ENCODE data around the gene HDGFL1.

DNA sequence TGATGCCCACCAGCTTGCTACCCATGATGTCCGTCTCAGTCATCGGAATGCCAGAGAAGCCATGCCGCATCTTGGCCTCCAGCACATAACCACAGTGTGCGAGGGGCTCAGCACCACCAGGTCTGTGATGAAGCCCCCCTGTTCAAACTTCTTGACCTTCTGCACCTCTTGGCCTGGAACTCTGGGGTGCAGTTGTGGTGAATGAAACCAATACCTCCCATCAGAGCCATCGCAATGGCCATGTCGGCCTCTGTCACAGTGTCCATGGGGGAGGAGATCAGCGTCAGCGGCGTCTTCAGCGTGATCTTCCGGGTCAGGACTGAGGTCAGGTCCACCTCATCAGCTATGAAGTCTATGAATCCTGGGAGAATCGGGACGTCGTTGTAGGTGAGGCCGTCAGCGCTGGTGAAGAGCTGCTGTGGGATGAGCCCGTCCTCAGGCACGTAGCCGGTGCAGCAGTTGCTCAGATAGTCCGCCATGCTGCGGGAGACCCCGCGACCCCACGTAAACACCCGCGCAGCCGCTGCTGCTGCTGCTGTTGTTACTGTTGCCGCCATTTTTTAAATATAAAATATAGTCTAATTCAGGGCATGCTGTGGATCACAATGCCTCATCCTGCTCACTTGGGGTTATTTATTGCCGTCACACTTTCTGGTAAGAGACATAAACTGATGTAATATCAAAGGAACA lies 18.8 kb upstream of the RNF144B start:
- PRO-cap = no peak

- PRO-cap = no peak
Measured at GRCh38 chr6:18471089-18471741, 84.1 kb downstream of the RNF144B start.

DNA sequence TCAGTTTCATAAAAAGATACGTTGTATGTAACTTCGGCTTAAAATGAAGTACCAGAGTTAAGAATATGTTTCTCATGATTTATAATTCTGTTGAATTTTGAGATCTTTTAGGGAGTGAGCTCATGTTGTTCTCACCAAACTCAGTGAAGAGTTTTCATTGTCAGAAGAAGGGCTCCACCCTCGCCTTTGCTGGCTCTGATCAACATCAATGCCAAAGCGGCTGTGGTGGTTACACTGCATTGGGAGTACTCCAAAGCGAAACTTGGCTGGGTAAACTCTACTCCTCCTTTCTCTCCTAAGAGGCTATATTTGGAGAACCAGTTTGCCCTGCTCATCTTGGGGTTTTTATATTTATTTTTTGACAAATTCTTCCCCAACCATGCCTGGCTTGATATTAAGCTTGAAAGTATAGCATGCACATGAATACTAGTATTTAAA lies 12.8 kb upstream of the ID4 start:
- PRO-cap = no peak

DNA sequence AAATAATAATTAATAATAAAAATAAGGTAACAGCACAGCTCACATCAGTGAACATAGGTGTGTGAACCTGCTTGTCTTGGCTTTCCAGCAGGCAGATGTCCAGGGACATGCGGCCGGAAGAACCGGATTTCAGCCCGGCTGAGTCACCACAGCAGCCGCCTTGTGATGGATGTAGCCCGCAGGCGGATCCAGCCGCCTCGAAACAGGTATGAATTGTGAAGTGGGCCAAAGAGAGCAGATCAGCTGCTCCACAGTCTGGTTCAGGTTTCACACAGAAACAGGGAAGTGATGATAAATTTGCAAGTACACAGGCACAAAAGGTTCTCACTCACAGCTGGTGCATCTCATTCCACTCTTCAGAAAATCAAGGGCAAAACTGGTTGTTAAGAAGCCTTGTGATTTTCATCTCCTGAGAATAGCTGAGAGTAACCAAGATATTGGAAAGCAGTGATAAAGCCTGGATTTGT lies 55.1 kb downstream of the ID4 start:
- PRO-cap = no peak

- PRO-cap = no peak
Measured at GRCh38 chr6:20126020-20126704, 86.1 kb downstream of the MBOAT1 start.

DNA sequence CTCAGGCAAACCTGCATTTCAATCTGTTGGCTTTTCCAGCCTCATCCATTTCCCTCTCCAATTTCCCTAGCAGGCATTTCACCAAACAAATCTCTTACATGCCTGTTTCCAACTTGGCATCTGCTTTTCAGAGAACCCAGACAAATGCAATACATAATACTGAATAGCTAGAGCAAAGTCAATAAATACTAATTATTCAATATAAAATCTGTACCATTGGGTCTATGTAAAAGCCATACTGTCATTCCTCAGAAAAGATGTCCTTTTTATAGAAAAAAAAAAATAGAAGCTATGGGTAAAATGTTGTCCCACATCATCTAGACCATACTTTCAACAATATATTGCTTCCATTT lies 78.2 kb downstream of the MBOAT1 start:
- PRO-cap = no peak

- PRO-cap = no peak
Measured at GRCh38 chr6:20202586-20203011, 9.7 kb downstream of the MBOAT1 start.

DNA sequence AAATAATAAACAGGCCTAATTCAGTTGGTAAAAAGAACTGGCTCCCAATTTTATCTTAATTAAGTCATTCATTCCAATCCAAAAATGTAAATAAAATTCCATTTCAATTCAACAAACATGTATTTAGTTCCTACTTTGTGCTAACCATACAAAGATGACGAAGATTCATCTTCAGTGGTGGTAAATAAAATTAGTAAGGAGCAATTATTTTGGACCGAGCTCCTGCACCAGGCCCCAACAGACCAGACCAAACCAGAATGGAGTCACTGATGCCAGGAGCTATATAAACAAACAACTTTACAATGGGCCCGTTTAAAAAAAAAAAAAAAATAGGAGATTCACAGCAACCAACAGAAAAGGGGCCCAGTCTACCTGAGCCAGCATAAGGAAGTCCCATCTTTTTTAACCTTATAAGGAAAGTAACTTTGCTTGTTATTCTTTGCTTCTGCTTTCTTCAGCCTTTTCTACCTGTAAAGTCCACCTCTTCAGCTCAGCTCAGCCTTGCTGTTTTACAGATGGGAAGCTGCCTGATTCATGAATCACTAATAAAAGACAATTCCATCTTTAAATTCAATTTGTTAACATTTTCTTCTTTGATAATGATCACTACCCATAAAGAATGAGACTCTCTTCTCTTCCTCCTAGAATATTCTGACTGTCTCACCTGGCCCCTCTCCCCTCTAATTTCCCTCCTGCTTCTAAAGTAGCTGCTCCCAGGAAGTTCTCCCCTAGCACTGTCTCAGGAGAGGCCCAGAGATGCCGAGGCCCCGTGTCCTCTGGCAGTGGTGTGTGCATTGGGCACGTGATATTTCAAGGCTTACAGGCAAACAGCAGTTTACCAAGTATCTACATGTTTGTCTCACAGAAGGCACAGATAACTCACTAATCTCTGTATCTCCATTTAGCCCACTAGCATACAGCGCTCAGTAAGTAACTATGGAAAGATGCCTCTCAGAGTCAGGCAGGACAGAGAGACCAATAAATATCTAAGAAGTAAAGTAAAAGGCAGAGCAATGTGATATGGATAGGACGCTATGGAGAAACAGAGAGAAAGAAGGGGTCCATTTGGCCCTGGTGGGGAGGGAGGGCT lies 8.4 kb downstream of the MBOAT1 start:
- PRO-cap = no peak

- PRO-cap = no peak
Measured at GRCh38 chr6:20211686-20211968, 642 bp downstream of the MBOAT1 start.

DNA sequence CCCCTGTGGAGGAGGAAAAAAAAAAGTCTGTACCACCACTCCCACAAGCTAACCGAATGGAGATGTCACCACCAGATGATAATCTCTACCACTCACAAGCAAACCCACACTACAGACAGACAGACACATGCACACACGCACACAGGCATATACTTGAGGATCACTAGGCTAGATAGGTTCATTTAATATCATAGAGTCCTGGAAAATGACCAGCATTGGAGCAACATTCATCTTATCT lies 1.2 kb upstream of the MBOAT1 start:
- PRO-cap = no peak

GRCh38 chr6:20416963-20417350 lies 15.3 kb downstream of the E2F3 start:
- PRO-cap = no peak

DNA sequence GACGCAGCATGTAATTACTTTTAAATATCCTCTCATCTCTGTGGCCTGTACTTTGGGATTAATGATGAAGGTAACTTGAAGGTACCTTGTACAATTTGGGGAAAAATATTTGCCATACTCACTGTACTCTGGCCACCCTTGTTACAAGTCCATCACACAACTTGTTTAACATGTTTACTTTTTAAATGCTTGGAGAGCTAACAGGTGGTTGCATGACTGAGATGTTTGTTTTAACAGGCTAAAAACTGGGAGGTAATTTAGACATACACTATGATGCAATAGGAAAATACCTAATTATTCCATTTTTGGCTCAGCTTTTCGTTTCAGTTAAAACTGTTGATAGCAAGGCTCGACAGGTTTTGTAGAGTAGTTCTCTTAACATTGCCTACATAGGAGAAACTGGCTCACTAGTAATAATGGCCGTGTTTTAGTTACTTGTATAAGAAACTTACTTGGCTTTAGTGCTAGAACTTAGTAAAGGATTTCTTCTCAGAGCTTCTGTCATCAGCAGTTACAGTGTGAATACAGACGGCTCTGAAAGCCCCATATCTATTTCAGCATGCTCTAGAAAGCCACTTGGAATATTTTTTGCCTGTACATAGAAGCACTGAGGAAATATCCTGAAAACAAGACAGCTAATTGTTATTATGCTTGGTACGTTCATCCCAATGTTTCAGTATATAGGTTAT lies 489.8 kb upstream of the SOX4 start:
- PRO-cap = no peak

DNA sequence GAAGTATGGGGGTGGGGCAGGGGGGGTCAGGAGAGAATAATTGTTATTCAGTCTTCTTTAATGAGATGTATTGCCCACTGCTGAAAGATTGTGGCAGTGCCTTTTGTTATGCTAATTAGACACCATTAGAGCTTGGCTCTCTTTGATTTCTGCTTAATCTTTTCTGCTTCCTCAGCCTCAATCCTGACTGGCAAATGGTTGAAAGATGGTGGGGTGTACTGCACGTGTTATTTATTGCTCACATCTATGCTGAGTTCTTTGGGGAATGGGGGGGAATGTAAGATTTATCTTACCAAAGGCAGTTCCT lies 407.5 kb upstream of the SOX4 start:
- PRO-cap = no peak

DNA sequence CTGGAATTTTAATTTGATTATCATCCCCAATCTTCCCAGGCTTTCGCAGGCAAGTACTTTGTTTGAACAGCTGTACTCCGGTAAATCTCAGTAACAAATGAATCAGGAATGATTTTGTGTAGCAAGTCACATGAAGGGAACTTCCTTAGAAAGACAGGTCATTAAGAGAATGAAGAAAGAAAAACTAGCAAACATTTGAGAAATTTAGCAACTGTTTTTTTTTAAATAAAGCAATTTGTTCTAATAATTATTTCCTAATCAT lies 147.3 kb downstream of the SOX4 start:
- PRO-cap = no peak

GRCh38 chr6:21987453-21987874 lies 309.4 kb downstream of the PRL start:
- PRO-cap = bidirectional peak, plus-strand start at chr6:21987691, minus-strand start at chr6:21987557

GRCh38 chr6:22148028-22148761 lies 148.6 kb downstream of the PRL start:
- PRO-cap = no peak

GRCh38 chr6:22222357-22222940 lies 74.4 kb downstream of the PRL start:
- PRO-cap = no peak

DNA sequence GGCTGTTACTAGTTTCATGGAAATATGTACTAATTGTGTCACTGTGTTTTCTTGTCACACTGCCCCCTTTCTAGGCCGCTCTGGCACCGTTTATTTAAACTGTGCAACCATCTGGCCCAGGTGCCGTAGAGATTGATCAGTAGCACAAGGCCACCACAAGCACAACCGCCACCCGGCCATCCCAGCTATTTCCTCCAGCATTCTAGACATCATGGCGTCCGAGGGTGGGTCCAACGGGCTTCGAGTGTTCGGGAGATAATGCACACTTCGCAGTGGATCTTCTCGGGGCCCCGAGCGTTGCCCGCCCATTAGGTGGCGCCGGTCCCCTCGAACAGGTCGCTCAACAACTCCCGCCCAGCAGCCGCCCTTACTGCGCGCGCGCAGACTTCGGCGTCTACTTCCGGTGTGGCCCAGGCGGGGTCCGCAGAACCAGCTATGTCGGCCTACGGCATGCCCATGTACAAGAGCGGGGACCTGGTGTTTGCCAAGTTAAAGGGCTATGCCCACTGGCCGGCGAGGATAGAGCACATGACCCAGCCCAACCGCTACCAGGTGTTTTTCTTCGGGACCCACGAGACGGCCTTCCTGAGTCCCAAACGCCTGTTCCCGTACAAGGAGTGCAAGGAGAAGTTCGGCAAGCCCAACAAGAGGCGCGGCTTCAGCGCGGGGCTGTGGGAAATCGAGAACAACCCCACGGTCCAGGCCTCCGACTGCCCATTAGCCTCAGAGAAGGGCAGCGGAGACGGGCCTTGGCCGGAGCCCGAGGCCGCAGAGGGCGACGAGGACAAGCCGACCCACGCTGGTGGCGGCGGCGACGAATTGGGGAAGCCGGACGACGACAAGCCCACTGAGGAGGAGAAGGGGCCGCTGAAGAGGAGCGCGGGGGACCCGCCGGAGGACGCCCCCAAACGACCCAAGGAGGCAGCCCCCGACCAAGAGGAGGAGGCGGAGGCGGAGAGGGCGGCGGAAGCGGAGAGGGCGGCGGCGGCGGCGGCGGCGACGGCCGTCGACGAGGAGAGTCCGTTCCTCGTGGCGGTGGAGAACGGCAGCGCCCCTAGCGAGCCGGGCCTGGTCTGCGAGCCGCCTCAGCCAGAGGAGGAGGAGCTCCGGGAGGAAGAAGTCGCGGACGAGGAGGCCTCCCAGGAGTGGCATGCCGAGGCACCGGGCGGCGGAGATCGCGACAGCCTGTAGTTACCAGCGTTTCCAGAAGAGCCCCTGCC lies at the start of gene HDGFL1:
Gene HDGFL1, plus strand, starts transcription at position 426 of the 1,220 bp plus-strand sequence.
- PRO-cap = no peak

GRCh38 chr6:22785066-22785458 lies 215.7 kb downstream of the HDGFL1 start:
- PRO-cap = no peak

- PRO-cap = no peak
Measured at GRCh38 chr6:24705274-24706458, 13.3 kb downstream of the C6orf62 start.